Heart right ventricle (tissue), 2 donors: ENCODE measurements around the genes CNTLN, PLIN2 and DENND4C.

GRCh38 chr9:15473933-15474487, 36.8 kb downstream of the PSIP1 start:
- PRO-cap, 2 experiments = no peak in any of the 2 experiments

GRCh38 chr9:15511444-15511667, 586 bp upstream of the PSIP1 start:
- PRO-cap, 2 experiments = no peak in any of the 2 experiments

GRCh38 chr9:16243739-16244176, 626.7 kb downstream of the BNC2 start:
- PRO-cap, 2 experiments = no peak in any of the 2 experiments

DNA sequence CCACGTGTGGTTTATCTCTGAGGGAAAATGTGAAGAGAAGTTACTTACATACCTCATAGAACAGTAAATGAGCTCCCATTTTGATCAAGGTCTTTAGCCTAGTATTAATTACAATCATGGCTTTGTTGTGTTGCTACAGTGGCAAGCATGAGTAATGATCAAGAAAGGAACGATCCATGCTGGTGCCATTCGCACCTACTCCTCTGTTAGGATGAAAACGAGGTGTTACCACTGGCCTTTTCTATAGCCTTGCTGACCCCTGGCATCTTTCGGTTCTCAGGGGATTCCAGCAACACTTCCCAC, 456.8 kb downstream of the BNC2 start:
- PRO-cap, 2 experiments = no peak in any of the 2 experiments

DNA sequence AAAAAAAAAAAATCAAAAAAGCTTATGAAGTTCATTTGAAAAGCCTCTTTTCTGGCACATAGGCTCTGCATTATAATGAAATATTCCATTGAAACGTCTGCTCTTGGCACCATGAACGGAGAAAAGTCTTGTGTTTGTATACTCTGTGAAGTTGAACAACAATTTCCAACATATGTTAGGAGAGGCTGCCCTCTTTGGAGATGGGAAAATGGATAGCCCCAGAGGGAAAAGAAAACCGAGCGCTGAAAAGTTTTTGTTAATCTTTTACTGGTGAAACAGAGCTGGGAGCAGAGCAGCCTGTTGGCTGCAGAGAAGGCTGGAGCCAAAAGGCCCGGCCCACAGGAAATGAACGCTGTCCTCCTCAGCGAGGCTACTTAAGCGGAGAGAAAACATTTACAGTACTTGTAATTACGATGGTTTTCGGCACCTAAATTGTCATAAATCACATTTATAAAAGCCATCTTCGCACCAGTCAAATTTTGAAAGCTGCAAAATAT, 129.8 kb upstream of the CNTLN start:
- PRO-cap, 2 experiments = no peak in any of the 2 experiments

DNA sequence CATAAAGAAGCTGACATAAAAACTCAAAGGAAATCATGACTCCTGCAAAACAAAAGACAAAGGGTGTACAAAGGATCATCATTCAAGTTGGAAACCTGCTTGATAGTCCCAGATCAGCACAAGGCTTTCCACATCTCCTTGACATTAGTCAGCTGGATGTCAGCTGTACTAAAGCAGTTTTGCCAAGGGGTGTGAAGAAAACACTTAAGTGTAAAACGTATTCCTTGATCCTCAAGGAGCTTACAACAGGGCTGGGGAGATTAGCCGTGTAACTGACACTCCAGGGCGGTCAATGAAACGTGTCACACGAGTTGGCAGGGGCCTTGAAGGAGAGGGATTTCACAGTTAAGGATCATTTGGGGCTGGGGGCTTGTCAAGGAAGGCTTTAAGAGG, 489 bp upstream of the CNTLN start:
- PRO-cap, 2 experiments = no peak in any of the 2 experiments

DNA sequence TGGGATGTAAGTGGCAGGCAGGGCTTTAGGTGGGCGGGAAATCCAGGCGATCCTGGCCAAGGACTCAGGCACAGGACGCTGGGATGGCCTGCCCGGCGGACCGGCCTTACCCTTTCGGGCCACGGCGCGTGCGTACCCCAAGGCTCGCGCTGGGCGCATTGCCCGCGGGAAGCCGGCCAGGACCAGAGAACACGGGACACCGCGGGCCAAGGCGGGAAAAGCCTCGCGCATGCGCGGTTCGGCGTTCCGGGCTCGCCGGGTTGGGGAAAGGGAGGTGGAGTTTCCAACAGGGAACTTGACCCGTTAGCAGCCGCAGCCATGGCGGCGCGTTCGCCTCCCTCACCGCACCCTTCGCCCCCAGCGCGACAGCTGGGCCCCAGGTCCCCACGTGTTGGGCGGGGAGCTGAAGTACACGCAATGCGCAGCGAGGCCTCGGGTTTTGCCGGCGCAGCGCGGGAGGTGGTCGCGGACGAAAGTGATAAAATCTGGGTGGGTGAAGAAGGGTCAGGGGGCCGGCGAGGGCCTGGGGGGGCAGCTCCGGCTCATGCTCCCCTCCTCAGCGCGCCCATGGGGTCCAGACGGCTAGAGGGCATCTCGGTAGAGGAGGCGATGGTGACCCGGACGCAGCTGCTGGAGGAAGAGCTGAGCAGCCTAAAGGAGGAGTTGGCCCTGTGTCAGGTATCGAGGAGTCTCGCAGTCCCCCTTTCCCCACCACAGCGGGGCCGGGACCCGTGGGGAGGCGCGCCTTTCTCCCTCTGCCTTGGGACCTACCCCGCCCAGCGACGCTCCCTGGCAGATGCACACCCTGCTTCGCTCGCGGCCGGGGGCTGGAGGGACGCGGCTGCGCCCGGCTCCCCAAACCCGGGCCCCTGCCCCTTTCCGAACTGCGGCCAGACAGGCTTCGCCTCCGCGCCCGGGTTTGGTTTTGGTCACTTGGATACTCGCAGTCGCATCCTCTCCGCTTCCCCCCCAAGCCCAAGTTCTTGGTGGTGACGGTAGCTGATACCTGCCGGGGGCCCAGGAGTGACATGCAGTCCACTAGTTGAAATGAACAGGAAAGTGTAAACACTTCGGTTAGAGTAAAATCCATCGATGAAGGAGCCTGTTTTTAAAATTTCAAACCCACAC, at the start of gene CNTLN:
Gene CNTLN, plus strand, starts transcription at position 293 of the 1,128 bp plus-strand sequence.
- PRO-cap, 2 experiments = peak in 2 of 2 experiments; most common plus-strand start position 293 of the sequence (in 1); most common minus-strand start position 108 of the sequence (in 1)

DNA sequence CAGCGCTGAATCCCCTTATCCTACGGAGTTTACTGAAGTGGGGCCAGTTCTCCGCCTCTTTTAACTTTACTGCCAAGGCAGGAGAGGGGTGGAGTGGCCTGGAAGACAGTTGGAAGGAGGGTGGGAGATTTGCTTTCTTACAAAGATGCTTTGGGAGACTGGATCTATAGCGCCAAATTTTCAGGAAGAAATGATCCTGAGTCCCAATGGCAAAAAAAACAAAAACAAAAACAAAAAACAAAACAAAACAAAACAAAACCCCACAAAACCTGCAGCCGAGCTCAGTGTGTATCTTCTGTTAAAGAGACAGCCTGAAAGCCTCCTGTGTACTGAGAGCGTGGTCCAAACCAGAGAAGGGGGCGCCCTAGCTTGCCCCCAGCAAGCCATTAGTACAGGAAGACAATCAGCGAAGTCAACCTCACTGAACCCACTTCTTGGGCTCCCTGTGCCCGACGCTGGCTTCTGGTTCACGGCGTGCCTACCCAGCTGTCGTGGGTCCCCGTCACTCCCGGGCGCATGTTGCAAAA, 326.7 kb downstream of the SH3GL2 start:
- PRO-cap, 2 experiments = no peak in any of the 2 experiments

DNA sequence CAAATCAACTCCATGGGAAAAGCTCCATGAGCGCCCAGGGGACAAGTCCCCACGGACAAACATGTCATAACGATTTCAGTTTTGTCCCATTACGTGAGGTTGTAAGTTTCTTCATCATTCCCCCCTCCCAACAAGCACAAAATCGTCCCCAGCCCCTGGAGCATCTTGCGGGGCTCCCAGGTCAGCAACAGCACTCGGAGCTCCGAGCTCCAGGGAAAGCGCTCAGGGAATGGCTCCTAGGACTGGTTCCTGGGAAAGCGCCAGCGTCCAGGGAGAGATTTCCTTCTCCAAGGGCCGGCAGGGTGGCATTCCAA, 327.1 kb downstream of the SH3GL2 start:
- PRO-cap, 2 experiments = no peak in any of the 2 experiments

DNA sequence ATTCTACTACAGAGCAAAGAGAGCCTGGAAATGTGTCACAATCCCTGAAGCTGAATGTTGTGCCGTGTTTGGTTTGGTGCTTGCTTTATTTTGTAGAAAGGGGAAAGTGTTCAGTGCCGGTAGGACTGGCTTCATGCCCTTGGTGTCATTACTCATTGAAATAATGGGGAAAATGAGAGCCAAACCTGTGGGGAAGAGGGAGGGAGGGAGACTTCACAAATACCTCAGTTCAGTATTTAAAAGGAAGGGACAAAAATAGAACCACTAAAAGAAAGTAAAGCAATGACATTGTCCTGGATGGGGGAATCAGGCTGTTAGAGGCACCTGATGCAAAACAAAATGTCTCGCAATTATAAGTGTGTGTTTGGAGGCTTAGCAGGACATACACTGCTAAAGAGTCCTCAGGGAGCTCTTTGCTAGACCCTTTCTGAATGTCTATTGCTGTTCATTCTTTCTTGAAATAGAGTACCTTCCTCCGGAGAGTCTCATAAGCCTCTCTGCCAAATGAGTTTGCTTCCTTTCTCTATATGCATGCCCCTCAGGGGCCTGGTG, 26.6 kb upstream of the ADAMTSL1 start:
- PRO-cap, 2 experiments = no peak in any of the 2 experiments

DNA sequence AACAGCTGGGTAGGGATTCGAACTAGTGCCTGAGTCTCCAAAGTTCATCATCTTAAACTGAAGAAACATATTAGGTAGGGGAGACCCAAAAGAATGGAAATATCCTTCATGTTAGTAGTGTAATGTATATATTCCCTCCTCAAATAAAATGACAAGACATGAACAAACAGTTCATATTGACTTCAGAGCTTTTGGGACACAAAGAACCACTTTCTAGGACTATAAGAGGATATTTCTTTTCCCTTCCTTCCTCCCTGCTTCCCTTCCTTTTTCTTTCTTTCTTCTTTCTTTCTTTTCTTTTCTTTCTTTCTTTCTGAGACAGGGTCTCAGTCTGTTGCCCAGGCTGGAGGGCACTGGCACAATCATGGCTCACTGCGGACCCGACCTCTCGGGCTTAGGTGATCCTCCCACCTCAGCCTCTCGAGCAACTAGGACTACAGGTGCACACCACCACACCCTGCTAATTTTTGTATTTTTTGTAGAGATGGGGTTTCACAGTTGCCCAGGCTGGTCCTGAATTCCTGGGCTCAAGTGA, 10.4 kb downstream of the PLIN2 start:
- PRO-cap, 2 experiments = no peak in any of the 2 experiments

- PRO-cap, 2 experiments = peak in 2 of 2 experiments; most common plus-strand start chr9:19127586 (in 2); most common minus-strand start chr9:19127490 (in 2)
Observed at GRCh38 chr9:19127343-19127896, at the start of gene PLIN2. TSS of gene PLIN2 (minus strand) at chr9:19127492.

- PRO-cap, 2 experiments = no peak in any of the 2 experiments
Observed at GRCh38 chr9:19155283-19156106, 28.2 kb upstream of the PLIN2 start.

- PRO-cap, 2 experiments = no peak in any of the 2 experiments
Observed at GRCh38 chr9:19160031-19160454, 32.8 kb upstream of the PLIN2 start.

- PRO-cap, 2 experiments = no peak in any of the 2 experiments
Observed at GRCh38 chr9:19162922-19163508, 35.7 kb upstream of the PLIN2 start.

GRCh38 chr9:19230025-19230971, at the start of gene DENND4C:
TSS of gene DENND4C (plus strand) at chr9:19230693.
- PRO-cap, 2 experiments = peak in 2 of 2 experiments; most common plus-strand start chr9:19230515 (in 2); most common minus-strand start chr9:19230365 (in 1)

DNA sequence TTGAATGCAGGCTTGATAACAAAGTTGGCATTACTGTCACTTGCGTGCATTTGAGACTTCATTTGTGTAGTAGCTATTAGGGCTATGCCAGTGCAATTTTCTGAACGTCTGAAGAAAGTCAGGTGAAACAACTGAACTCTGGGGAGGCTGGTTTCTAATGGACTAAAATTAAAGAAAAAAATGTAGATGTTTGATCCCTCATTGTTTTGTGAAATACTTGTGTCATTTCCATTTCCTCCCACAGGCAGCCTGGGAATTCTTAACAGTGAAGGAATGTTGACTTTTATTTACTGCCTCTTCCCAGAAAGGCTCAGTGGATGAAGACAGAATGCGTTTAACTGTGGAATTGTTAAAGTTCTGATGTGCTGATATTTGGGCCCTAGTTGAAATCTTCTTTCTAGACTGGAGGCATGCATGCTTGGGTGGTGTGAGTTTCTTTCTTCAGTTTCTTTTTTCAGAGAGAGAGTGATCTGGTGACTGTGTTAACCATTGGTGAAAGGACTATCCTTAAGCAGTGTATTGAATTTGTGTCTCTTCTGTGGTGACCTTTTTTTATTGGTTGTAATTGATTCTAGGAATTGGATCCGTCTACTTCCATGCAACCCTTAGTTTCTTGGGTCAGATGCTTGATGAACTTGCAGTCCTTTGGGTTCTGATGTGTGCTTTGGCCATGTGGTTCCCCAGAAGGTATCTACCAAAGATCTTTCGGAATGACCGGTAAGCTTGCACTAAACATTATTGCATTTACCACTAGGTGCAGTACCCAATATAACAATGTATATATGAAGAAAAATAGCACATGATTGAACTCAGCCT, 15.5 kb downstream of the ACER2 start:
- PRO-cap, 2 experiments = peak in 1 of 2 experiments; most common plus-strand start position 313 of the sequence (in 1); most common minus-strand start position 159 of the sequence (in 1)

- PRO-cap, 2 experiments = no peak in any of the 2 experiments
Observed at GRCh38 chr9:20615661-20616489, 6.4 kb downstream of the MLLT3 start.

GRCh38 chr9:20714863-20715527, 30.9 kb downstream of the FOCAD start:
- PRO-cap, 2 experiments = no peak in any of the 2 experiments

- PRO-cap, 2 experiments = peak in 1 of 2 experiments; most common minus-strand start chr9:20718905 (in 1)
Observed at GRCh38 chr9:20718821-20719112, 34.7 kb downstream of the FOCAD start.